ENCODE data around the genes TMEM201 and CENPS.

- PRO-cap = no peak
- RAMPAGE, long total RNA = no peak
These were observed 10.2 kb downstream of the SPSB1 start for GRCh38 chr1:9302623-9303490.

DNA sequence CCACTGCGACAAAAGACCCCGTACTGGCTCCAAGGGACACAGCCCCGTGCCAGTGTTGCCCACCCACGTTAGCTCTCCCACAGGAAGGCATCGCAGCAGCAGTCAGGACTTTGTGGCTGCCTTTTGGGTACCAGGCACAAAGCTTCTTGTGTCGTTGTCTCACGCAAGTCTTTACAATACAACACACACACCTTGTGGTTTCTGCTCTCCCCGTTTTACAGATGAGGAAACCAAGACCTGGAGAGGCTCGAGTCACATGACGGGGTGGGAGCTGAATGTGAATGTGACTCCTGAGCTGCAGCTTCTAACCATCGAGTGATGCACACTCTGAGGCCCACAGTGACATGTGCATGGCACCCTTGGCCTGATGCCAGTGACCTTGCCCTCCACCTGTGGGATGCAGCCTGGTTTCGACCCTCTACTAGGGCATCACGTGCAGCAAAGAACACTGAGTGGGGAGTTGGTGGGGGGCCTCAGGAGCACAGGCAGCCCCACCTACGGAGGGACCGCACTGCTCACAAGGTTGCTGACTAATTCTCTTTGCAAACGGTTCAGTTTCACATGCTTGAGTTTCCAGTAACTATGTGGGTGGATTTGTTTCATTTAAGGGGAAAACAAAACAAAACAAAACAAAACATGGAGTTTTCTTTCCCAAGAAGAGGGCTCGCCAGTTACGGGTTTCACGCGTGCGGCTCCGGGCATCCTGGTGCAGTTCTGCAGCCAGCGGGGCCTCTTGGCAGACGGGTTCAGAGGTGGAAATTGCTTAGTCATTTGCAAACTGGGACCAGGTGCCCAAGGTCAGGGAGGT lies 22.8 kb downstream of the SPSB1 start:
- PRO-cap = no peak
- RAMPAGE, long total RNA = no peak

- PRO-cap = no peak
- RAMPAGE, long total RNA = no peak
These were observed 79.4 kb upstream of the SLC25A33 start for GRCh38 chr1:9459668-9460559.

GRCh38 chr1:9465412-9466123 lies 73.7 kb upstream of the SLC25A33 start:
- PRO-cap = no peak
- RAMPAGE, long total RNA = no peak

DNA sequence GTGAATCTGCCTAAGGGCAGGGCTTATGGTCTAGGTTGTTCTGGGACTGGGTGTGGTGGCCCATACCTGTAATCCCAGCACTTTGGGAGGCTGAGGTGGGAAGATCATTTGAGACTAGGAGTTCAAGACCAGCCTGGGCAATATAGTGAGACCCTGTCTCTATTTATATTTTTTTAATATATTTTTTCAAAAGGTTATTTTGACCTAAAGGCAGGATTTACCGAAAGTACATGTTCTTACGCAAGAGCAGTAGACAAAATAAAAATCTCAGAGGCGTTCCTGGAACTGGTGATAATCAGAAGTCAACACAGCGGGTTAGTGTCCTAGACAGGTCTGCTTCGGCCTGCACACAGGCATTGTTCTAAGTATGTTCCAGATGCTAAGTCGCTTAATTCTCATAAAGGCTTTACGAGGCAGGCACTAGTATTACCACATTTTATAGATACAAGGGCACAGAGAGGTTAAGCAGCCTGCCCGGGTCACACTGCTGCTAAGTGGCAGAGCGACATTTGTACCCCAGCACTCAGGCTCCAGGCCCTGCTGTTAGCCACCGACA lies 56.9 kb upstream of the SLC25A33 start:
- PRO-cap = no peak
- RAMPAGE, long total RNA = no peak

DNA sequence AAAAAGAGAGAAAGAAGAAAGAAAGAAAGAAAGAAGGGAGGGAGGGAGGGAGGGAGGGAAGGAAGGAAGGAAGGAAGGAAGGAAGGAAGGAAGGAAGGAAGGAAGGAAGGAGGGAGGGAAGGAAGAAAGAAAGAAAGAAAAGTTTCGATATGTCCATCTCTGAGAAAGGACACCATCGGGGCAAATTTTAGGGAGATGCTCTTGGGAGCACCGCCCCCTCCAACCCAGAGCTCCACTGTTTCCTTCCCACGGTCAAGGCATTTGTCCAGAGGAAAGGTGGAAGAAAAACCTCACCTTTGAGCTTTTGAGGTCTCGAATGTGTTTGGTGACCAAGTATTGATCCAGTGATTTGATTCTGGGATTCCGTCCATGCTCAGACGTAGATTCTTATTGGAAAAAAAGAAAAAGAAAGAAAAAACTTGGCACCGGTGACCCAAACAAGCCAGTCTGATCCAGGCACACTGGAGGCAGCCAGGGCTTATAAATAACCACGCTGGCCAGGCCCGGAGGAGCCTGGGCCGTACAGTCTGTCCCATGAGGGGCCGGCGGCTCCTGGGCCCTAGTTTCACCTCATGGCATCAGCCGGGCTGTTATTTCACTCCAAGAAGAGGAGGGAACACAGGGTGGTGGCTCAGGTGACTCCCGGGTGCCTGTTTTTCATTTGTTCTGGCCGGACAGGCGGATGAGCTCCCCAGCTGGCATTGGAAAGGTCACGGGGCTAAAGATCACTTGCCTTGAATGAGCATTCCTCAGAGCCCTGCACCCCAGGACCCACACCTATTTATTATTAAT lies 36.1 kb upstream of the SLC25A33 start:
- PRO-cap = no peak
- RAMPAGE, long total RNA = no peak

- PRO-cap = bidirectional peak, plus-strand start at chr1:9588749, minus-strand start at chr1:9588542; unidirectional peak, plus-strand start at chr1:9588921
- RAMPAGE, long total RNA = no peak
These were observed at the start of gene TMEM201 for GRCh38 chr1:9588211-9589359. TMEM201 (plus strand) TSS chr1:9588911.

- PRO-cap = no peak
- RAMPAGE, long total RNA = no peak
These were observed 37.1 kb upstream of the CLSTN1 start for GRCh38 chr1:9860615-9861483.

- PRO-cap = no peak
- RAMPAGE, long total RNA = no peak
These were observed 32.6 kb downstream of the UBE4B start for GRCh38 chr1:10065175-10065854.

DNA sequence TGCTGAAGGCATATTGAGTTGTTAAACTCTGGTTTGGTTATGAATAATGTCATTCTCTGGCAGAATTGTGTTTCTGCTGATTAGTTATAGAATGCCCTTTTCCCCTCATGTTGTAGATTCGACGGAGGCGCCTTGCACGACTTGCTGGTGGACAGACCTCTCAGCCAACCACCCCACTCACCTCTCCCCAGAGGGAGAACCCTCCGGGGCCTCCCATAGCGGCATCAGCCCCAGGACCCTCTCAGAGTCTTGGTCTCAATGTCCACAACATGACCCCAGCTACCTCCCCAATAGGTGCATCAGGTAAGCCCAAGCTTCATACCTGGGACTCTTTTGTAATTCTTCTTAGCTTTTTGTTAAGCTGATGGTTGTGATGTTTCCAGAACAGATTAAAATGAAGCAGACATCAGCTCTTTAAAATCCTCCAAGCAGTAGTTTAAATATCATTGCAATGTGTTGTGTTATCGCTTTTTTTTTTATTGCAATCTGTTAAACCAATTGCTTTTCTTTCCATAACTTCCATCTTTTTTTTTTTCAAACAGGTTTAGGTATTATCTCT lies 39.2 kb downstream of the UBE4B start:
- PRO-cap = no peak
- RAMPAGE, long total RNA = no peak

DNA sequence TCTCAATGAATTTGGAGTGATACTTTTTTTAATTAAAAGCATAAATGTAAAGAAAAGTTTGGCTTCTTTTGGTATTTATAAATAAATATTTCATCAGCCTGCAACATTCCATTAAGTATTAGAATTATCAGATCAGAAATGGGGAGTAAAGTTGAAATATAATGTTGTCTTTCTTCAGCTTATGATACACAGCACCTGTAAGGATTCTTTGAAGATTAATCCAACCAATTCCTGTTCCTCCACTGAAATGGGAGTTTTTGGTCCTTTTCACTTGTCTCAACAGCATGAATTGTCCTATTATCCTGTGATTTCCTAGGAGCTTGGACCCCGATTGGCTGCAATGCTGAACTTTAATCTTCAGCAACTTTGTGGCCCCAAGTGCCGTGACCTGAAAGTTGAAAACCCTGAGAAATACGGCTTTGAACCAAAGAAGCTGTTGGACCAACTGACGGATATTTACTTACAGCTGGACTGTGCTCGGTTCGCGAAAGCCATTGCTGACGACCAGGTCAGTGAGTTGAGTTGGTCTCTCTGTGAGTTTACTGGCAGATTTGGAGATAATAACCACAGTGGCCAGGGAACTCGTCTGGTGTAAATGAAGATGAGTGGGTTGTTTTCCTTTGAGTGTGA lies 39.4 kb upstream of the KIF1B start:
- PRO-cap = no peak
- RAMPAGE, long total RNA = no peak

DNA sequence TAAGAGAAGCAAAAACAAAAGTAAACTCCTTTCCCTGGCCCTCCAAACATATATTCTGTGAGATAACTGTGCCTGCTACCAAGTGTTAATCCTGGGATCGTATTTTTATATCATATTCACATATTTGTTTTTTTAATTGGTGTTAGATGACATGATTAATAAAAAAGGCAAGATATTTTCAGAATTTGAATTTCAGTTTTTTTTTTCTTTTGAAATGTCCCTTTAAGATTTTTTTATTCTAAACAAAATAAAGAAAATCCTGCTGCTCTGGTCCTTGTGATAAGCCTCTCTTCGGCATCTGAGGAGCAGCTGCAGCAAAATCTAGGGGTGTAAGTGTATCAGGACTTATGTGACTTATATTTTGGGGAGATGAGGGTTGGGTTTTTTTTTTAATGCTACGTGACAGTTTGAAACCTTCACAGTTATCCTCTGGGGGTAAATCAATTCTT lies 29.9 kb upstream of the KIF1B start:
- PRO-cap = no peak
- RAMPAGE, long total RNA = no peak

- PRO-cap = bidirectional peak, plus-strand start at chr1:10430756, minus-strand start at chr1:10430669
- RAMPAGE, long total RNA = start-site peak on the plus strand at chr1:10430429-10430476, 195 and 85 reads in 2 replicates
These were observed at the start of gene CENPS for GRCh38 chr1:10430128-10431362. CENPS (plus strand) TSS chr1:10430433.

DNA sequence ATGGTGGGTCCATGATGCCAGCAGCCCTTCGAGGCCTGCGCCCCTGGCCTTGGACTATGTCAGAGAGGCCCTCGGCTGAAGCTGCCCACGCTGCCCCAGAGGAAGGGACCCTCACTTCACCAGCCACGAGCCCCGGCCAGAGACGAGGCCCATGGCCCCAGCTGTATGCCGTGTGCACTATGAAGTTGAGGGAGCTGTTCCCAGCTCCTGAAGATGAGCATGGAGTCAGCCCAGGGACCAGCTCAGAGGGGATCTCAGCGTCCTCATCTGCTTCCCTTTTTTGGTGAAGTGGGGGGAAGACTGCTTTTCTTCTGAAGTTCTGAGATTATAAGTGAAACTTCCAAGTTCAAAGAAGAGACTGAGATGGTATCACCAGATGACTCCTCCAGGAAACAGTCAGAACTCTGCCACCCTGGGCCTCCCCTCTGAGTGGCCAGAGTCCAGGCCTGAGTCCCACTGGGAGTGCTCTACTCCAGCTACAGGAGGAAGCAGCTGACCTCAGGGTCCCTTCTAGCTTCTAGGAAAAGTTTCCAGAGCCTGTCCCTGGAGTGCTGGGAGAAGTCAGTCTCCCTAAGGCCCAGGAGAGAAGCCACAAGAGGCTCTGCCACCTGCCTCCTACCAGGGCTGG lies 104.8 kb downstream of the CASZ1 start:
- PRO-cap = no peak
- RAMPAGE, long total RNA = no peak

DNA sequence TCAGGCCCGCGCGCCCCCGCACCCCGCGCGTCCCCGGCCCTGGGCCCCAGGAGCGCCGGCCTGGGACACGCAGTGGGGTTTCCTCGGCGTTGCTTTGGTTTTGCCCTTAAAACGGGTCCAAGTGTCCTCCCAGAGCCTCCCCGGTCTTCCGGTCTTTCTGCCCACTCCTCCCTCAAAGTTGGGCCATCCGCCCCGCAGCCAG lies 101.3 kb downstream of the CASZ1 start:
- PRO-cap = bidirectional peak, plus-strand start at position 49 of the sequence, minus-strand start outside the sequence
- RAMPAGE, long total RNA = no peak

GRCh38 chr1:10784946-10785527 lies 11.4 kb downstream of the CASZ1 start:
- PRO-cap = no peak
- RAMPAGE, long total RNA = no peak

- PRO-cap = no peak
- RAMPAGE, long total RNA = no peak
These were observed 40.9 kb upstream of the CASZ1 start for GRCh38 chr1:10837421-10837714.

- PRO-cap = no peak
- RAMPAGE, long total RNA = no peak
These were observed 71.3 kb upstream of the CASZ1 start for GRCh38 chr1:10867780-10868169.

DNA sequence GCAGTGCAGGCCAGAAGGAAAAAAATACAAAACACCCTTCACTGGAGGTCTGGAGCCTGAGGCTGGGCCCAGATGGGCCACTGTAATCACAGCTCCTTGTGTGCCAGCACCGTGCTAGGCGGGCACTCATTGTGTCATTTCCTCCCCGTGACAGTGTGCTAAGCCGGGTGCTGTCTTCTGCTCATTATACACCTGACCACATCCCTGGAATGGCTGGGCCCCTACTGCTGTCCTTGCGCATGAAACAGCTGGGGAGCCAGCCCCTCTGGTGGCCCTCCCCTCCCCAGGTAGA lies 78.2 kb downstream of the C1orf127 start:
- PRO-cap = no peak
- RAMPAGE, long total RNA = no peak

- PRO-cap = no peak
- RAMPAGE, long total RNA = no peak
These were observed 12.5 kb downstream of the C1orf127 start for GRCh38 chr1:10969319-10969825.

Measured in urinary bladder (tissue), 3 donors.